Omental fat pad (tissue), 4 donors: ENCODE measurements around the genes MIER2 and ODF3L2.

DNA sequence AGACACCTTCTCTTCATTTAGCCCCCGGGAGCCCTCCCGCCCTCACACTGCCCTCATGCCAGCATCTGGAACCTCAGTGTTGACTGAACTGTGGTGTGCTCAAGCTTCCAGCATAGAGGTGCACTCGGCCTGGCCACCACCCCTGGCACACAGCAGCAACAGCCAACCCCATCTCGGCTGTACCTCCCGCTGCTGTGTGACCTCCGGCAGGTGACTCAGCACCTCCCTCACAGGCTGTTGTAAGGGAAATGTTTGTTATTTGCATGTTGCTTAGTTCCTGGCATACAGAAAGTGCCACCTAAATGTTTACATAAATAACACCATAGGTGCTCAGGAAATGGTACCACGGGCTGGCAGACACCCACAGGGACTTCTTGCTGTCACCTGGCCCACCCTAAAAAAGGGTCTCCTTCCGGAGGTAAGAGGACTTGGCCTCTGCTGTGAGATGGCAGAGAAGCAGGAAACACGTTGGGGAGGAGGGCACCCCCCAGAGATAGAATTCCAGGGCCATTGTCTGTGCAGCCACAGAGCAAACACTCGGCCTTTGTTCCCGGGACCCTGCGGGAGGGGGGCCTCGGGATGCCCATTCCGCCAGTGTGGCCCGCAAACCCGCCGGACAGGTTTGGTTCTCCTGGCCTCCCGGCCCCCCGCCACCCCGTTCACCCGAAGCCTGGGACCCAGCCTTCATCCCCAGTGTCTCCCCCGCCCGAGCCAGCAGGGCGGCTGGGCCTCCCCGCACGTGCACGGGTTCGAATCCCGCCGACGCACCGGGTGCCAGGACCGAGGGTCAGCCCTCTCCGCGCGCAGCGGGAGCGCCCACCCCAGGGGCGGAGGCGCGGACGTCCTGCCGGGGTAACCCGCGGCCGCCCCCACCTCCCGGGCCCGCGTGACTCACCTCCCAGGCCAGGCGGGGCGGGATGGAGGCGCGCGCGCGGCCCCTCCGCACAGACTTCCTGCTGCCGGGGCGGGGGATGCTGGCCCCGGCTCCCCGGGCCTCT is 847 bp downstream of the PLPP2 start:
- PRO-cap, result no peak
- RAMPAGE, long total RNA, 4 experiments, result no peak in any of the 4 experiments

GRCh38 chr19:295543-296159 is 4.4 kb upstream of the PLPP2 start:
- PRO-cap, result no peak
- RAMPAGE, long total RNA, 4 experiments, result no peak in any of the 4 experiments

DNA sequence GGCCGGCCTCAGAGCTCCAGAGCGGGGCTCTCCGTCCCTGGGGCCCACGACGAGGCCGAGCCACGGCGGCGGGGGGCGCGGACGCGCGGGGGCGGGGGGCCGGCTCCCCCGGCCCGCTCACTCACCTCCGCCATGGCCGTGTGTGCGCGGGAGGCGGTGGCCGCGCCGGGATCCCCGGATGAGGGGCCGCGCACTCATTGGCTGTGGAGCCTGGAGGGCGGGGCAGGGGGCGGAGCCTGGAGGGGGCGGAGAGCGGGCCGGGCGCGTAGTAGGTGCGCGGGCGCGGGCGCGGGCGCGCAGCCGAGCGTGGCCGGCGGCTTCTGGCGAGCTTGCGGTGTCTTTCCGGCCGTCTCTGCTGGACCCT is at the start of gene MIER2:
Gene MIER2, minus strand, starts transcription at position 148 of the 364 bp plus-strand sequence.
- PRO-cap, result no peak
- RAMPAGE, long total RNA, 4 experiments, result no peak in any of the 4 experiments

DNA sequence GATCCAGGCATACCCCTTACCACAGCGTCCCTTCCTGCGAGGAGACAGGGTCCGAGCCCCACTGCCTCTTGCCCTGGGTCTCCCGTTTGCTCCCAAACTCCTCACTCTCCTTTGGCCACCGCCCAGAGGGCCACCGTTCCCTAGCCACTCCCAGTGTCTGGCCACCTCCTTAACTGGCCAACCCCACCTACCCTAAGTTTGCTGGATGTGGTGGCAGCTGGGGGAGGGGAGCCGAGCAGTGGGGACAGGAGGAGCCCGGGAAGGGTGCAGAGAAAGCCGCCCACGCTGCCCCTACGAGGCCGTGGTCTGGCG is 1.9 kb downstream of the THEG start:
- PRO-cap, result no peak
- RAMPAGE, long total RNA, 4 experiments, result no peak in any of the 4 experiments

GRCh38 chr19:419161-419791 is 10.3 kb upstream of the C2CD4C start:
- PRO-cap, result no peak
- RAMPAGE, long total RNA, 4 experiments, result no peak in any of the 4 experiments

DNA sequence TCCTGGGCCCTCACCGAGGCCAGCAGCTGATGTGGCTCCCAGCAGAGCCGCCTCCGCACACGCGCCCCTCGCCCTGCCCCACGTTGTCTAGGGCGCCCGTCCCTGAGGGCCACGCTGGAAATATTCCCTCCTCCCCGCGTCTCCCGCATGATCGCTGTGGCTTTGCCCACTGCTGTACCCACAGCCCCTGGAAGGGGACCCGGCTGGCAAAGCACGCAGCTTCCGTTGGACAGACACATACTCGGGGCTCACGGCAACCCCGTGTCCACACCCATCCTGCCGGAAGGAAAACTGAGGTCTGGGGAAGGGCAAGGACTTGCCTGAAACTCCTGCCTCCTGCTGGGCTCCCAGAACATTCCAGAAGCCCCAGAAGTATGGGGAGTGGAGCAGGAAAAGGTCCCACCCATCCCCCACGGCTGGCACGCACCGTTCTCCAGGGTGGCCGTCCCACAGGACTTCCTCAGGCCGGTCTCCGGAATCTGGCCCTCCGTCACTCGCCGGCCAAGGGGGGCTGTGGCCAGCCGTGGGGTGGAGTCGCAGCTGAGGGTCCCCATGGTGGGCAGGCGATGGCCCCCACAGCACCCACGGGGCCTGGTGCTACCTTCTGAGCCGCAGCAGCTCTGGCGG is 476 bp downstream of the ODF3L2 start:
- PRO-cap, result no peak
- RAMPAGE, long total RNA, 4 experiments, result no peak in any of the 4 experiments

DNA sequence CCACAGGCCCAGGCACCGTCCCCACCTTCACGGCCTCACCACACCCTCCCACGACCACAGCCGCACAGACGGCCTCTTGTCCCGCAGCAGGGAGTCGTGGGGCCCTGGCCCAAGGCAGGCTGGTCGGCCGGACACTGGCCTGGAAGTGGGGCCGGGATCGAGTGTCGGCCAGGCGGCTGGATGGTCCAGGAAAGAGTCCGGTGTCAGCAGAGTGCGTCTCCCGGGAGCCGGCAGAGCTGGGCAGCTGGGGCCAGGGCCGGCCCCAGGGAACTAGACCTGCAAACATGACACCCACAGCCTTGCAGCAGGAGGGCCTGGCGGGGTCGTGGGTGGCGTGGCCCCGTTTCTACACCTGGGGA is at the start of gene ODF3L2:
Gene ODF3L2, minus strand, starts transcription at position 163 of the 359 bp plus-strand sequence.
- PRO-cap, result no peak
- RAMPAGE, long total RNA, 4 experiments, result no peak in any of the 4 experiments

GRCh38 chr19:510500-511058 is 3.3 kb downstream of the TPGS1 start:
- PRO-cap, result no peak
- RAMPAGE, long total RNA, 4 experiments, result no peak in any of the 4 experiments

GRCh38 chr19:540948-541774 is 2.7 kb upstream of the GZMM start:
- PRO-cap, result no peak
- RAMPAGE, long total RNA, 4 experiments, result no peak in any of the 4 experiments

DNA sequence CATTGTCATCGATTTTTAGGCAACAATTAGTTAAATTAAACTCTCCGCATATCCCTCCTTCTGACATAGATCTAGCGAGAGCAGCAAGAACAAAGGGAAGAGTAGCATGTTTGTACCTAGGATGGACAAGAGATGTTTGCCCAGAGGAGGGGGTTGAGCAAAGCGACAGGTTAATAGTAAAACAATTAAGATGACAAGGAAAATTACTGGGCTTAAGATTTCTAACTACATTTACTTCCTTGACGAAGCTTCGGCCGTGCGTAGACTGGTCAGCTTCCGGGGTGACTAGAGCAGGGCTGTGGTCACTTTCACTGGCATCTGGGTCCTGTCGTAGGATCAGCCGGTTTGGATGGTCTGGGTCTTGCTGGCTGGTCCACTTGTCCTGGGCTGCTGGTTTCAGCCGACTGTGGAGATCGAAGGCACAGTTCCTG is 5.2 kb upstream of the BSG start:
- PRO-cap, result no peak
- RAMPAGE, long total RNA, 4 experiments, result no peak in any of the 4 experiments

- PRO-cap, result no peak
- RAMPAGE, long total RNA, 4 experiments, result no peak in any of the 4 experiments
Observed at GRCh38 chr19:575309-576200, 3.2 kb downstream of the BSG start.

GRCh38 chr19:676769-677047 is 516 bp downstream of the FSTL3 start:
- PRO-cap, result no peak
- RAMPAGE, long total RNA, 4 experiments, result no peak in any of the 4 experiments

DNA sequence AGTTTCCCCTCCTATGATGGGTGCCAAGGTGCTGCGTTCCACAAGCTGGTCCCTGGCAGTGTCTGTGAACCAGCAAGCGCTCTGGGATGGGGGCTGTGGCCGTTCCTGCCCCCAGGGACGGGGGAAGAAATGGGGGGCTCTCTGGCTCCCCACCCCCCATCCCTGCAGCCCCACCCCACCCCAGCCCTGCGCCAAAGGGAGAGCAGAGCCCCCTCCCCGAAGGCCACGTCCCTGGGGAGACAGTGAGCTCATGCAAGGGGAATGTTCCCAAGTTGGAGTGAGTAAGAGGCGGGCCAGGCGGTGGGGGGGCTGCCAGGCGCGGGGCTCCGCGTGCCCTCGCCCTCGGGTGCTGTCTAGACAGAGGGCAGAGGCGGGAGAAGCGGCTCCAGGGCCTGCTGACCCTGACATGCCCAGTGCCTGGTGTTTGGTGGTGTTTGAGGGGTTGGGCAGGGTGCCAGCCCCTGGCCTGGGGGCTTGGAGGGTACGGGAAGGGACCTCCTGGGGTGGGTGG is 911 bp downstream of the FSTL3 start:
- PRO-cap, result no peak
- RAMPAGE, long total RNA, 4 experiments, result no peak in any of the 4 experiments

- PRO-cap, result unidirectional peak, minus-strand start at chr19:680377; unidirectional peak, minus-strand start at chr19:680460
- RAMPAGE, long total RNA, 4 experiments, result no peak in any of the 4 experiments
Observed at GRCh38 chr19:680197-680691, 4.1 kb downstream of the FSTL3 start.

GRCh38 chr19:726782-727425 is 18.2 kb downstream of the PALM start:
- PRO-cap, result no peak
- RAMPAGE, long total RNA, 4 experiments, result no peak in any of the 4 experiments

- PRO-cap, result no peak
- RAMPAGE, long total RNA, 4 experiments, result no peak in any of the 4 experiments
Observed at GRCh38 chr19:814621-815618, 6.8 kb downstream of the PLPPR3 start.

GRCh38 chr19:817621-818144 is 4.1 kb downstream of the PLPPR3 start:
- PRO-cap, result no peak
- RAMPAGE, long total RNA, 4 experiments, result no peak in any of the 4 experiments

DNA sequence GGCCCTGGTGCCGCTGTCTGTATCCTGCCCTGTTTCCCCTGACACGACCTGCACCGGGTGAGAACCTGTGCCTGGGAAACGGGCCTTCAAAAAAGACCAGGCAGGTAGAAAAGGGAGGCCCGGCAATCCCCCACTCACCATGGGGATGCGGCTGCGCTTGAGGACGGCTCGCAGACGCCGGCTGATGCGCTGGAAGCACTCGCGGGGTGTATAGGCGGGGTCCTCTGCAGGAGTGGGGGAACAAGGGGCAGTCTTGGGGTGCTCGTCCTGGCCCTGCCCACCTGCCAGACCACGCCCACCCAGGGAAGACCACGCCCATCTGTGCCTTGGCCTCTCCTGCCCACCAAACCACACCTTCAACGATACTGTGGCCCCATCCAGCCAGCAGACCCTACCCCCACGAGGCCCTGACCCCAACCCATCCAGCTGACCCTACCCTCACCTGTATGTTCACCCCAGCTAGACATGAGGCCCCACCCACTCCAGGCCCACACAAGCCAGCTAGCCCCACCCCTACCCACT is 7.0 kb upstream of the MED16 start:
- PRO-cap, result no peak
- RAMPAGE, long total RNA, 4 experiments, result no peak in any of the 4 experiments

DNA sequence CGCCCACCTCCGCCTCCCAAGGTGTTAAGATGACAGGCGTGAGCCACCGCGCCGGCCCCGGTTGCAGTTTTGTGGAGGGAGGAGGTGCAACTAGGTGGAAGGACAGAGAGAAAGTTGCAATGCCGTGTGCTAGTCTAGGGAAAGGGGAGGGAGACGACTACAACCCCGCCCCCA is 1.3 kb upstream of the ARID3A start:
- PRO-cap, result no peak
- RAMPAGE, long total RNA, 4 experiments, result no peak in any of the 4 experiments

DNA sequence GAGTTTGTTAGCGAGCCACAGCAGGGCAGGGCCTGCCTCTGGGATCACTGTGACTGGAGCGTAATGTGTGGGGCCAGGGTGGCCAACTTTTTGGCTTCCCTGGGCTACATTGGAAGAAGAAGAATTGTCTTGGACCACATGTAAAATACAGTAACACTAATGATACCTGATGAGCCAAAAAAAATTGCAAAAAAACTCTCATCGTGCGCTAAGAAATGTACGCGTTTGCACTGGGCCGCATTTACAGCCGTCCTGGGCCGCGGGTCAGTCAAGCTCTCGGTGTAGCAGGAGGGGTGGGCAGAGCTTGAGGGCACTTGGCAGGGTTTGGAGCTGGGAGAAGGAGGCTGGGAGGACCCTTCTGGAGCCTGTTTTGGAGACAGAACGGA is 14.3 kb downstream of the ARID3A start:
- PRO-cap, result no peak
- RAMPAGE, long total RNA, 4 experiments, result no peak in any of the 4 experiments